ENCODE measurements around a stretch of chr14.

GRCh38 chr14:101773394-101774343 is 12.2 kb downstream of the PPP2R5C start:
- RRBS = no CpG with 5 or more reads among the region's 6 CpGs

GRCh38 chr14:101822765-101823376 is 61.4 kb downstream of the PPP2R5C start:
- RRBS = 53% methylated on average over 4 of the region's 10 CpGs

- RRBS = no CpG with 5 or more reads among the region's 6 CpGs
These were observed 64.2 kb downstream of the PPP2R5C start for GRCh38 chr14:101825494-101826371.

- RRBS = 81% methylated on average over 3 of the region's 13 CpGs
These were observed 84.0 kb downstream of the PPP2R5C start for GRCh38 chr14:101845329-101846160.

- RRBS = no CpG with 5 or more reads among the region's 3 CpGs
These were observed 88.2 kb downstream of the PPP2R5C start for GRCh38 chr14:101849750-101849973.

- RRBS = no CpG with 5 or more reads among the region's 6 CpGs
These were observed 90.3 kb downstream of the PPP2R5C start for GRCh38 chr14:101851700-101852219.

GRCh38 chr14:101875692-101876424 is 88.5 kb upstream of the DYNC1H1 start:
- RRBS = no CpG with 5 or more reads among the region's 8 CpGs

DNA sequence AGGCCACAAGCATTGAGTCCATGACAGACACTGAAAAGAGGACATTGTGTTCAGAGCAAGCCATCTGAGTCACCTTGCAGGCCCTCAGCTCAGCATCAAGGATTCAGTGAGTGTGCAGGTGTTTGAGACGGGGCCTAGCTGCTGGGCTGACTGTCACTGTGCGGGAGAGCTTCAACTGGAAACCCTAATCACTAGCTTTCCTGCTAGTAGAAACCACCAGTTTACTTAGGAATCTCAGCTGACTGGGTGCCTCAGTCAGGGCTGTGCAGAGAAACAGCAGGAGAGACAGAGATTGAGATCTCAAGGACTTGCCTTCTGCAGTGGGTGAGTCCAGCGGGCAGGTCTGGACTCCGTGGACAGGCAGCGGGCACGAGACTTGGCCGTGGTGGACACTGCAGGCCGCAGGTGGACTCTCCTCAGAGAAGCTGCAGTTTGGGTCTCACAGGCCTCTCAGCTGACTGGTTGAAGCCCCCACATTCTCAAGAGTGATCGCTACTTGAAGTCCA is 86.0 kb upstream of the DYNC1H1 start:
- RRBS = no CpG with 5 or more reads among the region's 9 CpGs

DNA sequence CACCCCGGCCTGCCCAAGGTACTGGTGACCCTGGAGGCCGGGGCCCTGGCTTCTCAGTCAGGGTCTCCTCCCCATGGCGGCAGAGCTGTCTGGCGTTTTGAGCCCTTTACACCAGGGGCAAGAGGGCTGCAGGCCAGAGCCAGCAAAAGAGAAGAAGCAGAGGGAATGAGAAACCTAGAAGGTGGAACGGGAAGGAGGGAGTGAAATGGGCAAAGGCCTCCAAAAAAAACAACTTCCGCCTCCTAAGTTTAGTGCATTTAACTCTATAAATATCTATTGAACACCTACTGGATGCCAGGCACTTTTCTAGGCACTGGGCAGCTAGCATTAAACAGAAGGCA is 15.3 kb upstream of the DYNC1H1 start:
- RRBS = no CpG with 5 or more reads among the region's 6 CpGs

DNA sequence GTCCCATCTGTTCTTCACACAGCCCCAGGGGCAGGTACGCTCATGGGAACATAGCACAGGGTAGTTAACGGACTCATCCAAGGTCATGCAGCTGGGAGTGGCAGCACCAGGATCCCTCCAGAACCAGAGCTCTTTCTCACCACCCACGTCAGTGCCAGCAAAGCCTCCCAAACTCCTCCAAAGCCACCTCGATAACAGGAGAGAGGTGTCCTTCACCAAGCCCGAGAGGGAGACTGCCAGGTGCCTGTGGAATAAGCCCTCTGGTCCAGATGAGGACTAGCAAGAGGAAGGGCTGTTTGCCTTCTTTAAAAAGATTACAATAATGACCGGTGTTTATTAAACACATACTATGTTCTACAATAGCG is 11.1 kb upstream of the DYNC1H1 start:
- RRBS = no CpG with 5 or more reads among the region's 7 CpGs

DNA sequence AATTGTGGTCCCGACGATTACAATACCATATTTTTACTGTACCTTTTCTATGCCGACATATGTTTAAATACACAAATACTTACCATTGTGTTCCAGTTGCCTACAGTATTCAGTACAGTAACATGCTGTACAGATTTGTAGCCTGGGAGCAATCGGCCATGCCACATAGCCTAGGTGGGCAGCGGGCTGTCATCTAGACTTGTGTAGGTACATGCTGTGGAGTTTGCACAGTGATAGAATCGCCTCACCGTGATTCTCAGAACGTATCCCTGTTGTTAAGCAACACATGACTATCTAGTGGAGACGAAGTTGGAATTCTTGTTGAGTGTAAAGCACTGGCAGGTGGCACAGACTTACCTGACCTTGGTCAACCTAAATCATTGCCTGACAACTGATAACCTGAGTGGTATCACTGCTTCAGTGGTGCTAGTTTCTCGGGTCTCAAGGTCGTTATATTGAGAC is 25.5 kb downstream of the DYNC1H1 start:
- RRBS = no CpG with 5 or more reads among the region's 11 CpGs

GRCh38 chr14:102016566-102017395 is 52.4 kb downstream of the DYNC1H1 start:
- RRBS = no CpG with 5 or more reads among the region's 18 CpGs

DNA sequence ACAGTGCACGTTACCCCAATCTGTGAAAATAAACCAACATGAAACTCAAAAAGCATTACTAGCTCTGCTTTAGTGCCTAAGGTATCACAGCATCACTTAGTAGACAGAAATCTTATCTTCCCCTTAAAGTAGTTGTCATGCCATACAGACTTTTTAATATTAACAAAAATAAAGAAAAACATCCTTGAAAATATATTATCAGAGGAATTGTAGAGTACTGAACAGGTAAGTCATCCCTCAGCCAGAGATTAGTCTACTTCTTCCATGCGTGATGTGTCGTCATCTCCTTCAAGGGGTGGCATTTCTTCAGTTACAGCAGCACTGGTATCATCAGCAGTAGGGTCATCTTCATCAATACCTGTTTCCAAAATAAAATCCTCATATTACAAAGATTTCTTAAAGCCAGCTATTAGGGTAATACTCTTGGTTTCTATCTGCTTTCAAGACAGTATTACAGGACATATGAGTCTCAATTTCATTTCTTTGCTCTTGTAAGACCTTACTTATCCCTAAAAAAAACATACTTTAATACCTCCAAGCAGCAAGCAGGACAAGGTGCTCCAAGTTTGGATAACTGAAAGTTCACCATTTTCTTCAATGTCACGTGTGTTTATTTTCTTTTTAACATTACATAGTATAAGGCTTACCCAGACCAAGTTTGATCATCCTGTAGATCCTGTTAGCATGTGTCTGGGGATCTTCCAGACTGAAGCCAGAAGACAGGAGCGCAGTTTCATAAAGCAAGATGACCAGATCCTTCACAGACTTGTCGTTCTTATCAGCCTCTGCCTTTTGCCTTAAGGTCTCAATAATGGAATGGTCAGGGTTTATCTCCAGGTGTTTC is 5.2 kb downstream of the HSP90AA1 start:
- RRBS = no CpG with 5 or more reads among the region's 6 CpGs

GRCh38 chr14:102131142-102131842 is 8.4 kb upstream of the WDR20 start:
- RRBS = no CpG with 5 or more reads among the region's 6 CpGs

- RRBS = under 1% methylated on average over 15 of the region's 51 CpGs
These were observed 693 bp downstream of the WDR20 start for GRCh38 chr14:102140093-102141086.

DNA sequence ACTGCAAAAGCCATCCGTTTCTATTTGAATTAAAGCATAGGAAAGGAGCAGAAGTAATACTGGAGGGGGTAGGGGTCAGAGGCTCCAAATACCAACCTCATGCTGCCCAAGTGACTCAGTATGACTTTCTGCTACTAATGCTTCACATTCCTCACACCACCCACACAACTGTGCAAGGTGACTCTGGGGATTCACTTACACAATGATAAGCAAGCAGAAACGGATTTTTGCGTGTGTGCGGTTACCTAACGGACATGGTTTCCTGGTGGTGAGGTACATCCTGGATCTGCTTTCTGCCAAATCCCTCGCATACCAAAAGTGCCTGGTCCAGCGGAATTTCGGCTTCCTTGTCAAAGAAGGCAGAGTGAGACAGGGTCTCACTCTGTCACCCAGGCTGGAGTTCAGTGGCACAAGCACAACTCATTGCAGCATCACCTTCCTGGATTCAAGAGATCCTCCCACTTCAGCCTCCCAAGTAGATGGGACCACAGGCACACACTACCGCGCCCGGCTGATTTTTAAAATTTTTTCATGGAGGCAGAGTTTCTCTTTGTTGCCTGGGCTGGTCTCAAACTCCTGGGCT is 25.0 kb downstream of the MOK start:
- RRBS = no CpG with 5 or more reads among the region's 11 CpGs

- RRBS = no CpG with 5 or more reads among the region's 1 CpG
These were observed 12.5 kb downstream of the MOK start for GRCh38 chr14:102292556-102292755.

- RRBS = no CpG with 5 or more reads among the region's 5 CpGs
These were observed 659 bp downstream of the CINP start for GRCh38 chr14:102362005-102362456.

GRCh38 chr14:102450180-102450686 is 59.3 kb downstream of the ANKRD9 start:
- RRBS = no CpG with 5 or more reads among the region's 6 CpGs

GRCh38 chr14:102450809-102451431 is 58.7 kb downstream of the ANKRD9 start:
- RRBS = no CpG with 5 or more reads among the region's 17 CpGs